ENCODE data around the gene TCFL5.

DNA sequence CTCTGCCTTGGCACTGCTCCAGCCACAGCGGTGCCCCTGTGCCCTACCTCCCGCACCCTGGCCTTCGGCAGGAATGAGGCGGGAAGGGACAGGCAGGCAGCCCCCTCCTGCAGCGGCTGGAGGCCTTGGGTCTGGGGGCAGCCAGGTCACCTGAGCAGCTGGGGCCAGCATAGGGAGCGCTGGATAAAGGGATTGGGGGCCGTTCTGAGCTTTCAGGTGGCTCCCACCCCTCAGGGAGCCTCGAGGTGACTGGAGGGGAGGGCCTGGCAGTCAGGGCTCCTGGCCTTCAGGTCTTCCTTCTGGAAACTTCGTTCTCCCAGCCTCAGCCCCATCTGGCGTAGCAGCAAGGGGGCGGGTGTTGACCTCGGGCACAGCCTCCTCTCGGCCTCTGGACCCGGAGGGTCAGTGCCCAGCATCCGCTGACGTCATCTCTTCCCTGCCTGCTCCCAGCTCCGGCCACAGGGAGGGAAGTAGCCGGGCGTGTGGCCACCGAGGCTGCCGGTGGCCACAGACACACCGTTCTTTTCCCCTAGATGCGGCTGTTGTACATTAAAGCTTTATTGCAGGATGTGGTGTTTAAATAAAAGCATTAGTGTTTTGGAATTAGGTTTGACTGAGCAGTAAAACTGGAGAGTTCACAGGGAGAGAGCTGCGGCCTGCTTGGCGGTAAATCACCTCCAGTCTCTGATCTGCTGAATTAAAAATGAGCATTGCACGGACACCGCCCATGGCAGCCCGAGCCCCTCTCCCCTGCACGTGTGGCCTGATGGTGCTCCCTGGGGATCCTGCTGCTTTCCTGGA is 80.0 kb upstream of the GATA5 start:
- PRO-cap, 3 experiments, result no peak in any of the 3 experiments

DNA sequence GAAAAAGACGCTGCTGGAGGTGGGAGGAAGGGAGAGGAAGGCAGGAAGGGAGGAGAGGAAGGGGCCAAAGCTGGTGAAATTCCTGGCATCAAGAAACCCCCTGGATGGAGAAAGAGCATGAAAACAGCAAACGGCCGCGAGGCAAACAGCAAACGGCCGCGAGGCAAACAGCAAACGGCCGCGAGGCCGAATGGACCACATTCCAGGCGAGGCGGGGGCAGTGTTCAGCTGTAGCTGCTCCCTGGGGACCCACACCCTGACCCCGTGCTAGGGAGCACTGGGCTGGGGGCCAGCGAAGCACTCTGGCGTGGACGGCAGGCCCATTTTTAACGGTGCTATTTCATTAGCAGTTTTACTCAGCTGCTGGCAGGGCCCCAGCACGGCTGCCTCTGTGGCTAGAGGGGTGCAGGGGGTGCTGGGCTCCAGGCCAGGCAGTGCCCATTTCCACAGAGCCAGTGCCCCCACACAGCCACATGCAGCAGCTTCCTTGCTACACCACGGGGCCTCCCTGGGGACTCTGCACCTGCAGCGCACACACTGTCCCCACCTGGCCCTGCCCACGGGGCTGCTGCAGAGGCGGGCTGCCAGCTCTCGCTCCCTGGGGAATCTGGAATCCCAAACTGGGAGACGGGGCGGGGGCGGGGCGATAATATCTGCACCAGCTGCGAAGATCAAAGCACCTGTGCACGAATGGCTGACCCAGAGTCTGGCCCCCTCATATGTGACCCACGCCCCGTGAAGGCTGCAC is 35.7 kb upstream of the SLCO4A1 start:
- PRO-cap, 3 experiments, result peak in 1 of 3 experiments; most common plus-strand start position 200 of the sequence (in 1)

DNA sequence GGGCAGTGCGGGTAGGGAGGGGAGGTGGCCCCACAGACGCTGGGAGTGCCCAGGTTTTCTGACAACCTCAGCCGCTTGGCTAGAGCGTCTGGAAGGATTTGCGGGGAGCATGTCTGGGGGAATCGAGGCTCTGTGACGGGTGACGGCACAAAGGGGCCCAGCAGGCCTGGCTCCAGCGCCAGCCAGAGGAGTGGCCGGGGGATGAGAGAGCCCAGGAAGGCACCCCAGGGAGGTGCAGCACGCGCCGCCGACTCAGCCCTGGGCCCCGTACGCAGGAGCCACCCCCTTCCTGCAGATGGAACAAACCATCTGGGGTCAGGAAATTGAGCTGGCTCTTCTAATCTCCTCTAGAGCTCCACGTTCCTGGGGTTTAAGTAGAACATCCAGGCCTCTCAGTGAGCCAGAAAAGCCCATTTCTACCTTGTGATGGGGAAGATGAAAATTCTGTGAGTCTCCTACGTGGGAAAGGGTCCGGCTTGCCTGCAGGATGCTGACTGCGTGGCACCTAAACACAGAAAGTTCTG is 5.8 kb upstream of the SLCO4A1 start:
- PRO-cap, 3 experiments, result no peak in any of the 3 experiments

- PRO-cap, 3 experiments, result no peak in any of the 3 experiments
Measured at GRCh38 chr20:62655587-62656483, 13.5 kb downstream of the SLCO4A1 start.

DNA sequence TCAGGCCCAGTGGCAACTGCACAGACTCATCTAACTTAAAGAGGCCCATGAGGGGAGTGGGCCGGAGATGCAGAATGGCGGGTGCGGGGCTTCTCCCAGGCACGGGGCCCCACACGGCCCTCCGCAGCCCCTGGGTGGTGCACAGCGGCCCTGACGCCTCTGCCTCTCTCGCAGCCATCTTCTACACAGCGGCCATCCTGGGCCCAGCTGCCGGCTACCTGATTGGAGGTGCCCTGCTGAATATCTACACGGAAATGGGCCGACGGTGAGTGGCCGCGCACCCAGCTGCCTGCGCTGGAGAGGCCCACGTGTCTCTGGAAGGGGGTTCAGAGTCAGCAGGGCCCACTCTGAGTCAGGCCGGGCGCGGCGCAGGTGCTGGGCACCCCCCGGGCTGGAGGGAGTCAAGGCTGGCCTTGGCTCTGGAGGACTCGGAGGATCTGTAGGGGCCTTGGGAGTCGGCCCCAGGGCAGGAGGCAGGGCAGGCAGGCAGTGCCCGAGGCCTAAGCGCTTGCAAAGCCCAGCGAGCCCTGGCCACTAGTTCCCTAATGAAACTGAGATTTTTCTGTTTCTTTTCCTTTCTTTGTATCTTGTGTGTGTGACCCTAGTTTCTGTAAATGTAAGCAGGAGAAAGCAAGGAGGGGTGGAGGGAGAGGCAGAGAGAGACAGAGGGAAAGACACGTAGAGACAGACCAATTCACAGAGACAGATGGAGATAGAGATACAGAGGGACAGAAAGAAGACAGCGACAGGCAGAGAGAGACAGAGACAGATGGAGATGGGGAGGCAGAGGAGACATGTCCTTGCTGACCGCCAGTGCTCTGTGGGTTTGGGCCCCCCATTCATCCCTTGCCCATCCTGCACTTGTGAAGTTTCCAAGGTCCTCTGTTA is 16.4 kb downstream of the SLCO4A1 start:
- PRO-cap, 3 experiments, result no peak in any of the 3 experiments

GRCh38 chr20:62662154-62662931 is 20.0 kb downstream of the SLCO4A1 start:
- PRO-cap, 3 experiments, result no peak in any of the 3 experiments

- PRO-cap, 3 experiments, result no peak in any of the 3 experiments
Measured at GRCh38 chr20:62704196-62705015, 4.2 kb upstream of the NTSR1 start.

GRCh38 chr20:62772976-62773595 is 23.2 kb upstream of the MRGBP start:
- PRO-cap, 3 experiments, result no peak in any of the 3 experiments

- PRO-cap, 3 experiments, result no peak in any of the 3 experiments
Measured at GRCh38 chr20:62816540-62816891, 334 bp upstream of the COL9A3 start.

GRCh38 chr20:62818922-62819784 is 2.3 kb downstream of the COL9A3 start:
- PRO-cap, 3 experiments, result no peak in any of the 3 experiments

- PRO-cap, 3 experiments, result no peak in any of the 3 experiments
Measured at GRCh38 chr20:62823548-62824198, 6.8 kb downstream of the COL9A3 start.

DNA sequence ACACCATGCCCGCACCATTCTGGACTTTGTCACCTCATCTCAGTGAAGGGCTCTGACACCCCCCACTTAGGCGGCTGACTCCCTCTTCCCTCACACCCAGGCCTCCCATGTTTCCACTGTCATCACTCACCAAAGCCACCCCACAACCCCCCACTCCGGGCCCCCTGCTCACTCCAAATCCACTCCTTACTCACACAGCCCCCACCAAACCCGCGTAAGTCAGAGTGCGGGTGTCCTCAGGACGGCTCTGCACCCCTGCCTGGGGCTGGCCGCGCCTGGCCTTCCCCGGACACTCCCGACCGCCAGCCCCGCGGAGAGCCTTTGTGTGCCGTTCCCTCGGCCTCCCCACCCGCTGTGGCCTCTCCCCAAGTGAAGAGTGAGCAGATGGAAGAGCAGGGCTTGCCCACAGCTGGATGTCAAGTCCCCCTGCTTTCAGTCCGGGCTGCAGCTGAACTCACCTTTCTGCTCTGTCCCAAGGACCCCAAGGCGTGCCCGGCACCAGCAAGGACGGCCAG is 21.5 kb downstream of the TCFL5 start:
- PRO-cap, 3 experiments, result peak in 1 of 3 experiments; most common minus-strand start position 295 of the sequence (in 1)

DNA sequence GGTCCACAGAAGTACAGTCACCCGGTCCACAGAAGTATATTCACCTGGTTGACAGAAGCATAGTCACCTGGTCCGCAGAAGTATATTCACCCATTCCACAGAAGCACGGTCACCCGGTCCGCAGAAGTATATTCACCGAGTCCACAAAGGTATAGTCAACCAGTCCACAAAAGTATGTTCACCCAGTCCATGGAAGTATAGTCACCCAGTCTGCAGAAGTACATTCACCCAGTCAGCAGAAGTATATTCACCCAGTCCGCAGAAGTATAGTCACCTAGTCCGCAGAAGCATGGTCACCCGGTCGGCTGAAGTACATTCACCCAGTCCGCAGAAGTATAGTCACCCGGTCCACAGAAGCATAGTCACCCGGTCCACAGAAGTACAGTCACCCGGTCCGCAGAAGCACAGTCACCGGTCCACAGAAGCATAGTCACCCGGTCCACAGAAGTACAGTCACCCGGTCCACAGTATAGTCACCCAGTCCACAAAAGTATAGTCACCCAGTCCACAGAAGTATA is 8.9 kb downstream of the TCFL5 start:
- PRO-cap, 3 experiments, result no peak in any of the 3 experiments

DNA sequence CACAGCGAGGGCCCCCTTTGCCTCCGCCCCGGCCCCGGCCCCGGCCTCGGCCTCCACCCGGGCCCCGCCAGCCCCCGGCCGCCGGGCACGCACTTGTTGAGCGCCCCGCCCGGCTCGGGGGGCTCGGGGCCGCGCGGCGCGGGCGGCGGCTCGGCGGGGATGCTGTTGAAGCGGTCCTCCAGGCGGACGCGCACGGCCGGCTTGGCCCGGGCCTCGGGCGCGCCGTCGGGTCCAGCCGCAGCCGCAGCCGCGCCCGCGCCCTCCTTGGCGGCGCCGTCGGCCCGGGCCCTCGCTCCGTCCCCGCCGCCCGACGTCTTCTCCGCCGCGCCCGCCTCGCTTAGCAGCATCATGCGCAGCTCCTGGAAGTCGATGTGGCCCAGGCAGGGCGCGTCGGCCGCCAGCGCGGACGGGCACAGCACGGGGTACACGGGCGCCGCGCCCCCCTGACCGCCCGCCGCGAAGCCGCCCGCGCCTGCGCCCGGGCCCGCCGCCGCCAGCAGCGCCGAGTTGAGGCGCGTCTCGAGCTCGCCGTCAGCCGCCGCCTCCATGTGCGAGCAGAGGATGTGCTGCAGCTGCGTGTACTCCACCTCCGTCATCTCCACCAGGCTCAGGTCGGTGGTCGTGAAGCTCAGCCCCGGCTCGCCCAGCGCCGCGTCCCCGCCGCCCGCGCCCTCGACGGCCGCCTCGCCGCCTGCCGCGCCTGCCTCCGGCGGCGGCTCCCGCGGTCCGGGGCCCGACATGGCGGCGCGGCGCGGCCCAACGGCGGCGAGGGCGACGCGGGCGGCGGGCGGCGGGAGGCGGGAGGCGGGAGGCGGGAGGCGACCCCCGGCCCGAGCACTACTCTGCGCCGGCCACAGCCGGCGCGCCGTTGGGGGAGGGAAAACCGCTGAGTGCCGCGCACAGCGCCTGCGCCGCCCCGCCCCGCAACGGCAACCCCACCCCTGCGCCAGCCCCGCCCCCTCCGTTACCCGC is at the start of gene TCFL5:
Gene TCFL5 (minus strand): TSS at position 892 of the 972 bp plus-strand sequence.
- PRO-cap, 3 experiments, result peak in 3 of 3 experiments; most common minus-strand start position 892 of the sequence (in 3)

- PRO-cap, 3 experiments, result peak in 2 of 3 experiments; most common plus-strand start chr20:62875803 (in 2); most common minus-strand start chr20:62875668 (in 2)
Measured at GRCh38 chr20:62875404-62876027, 13.9 kb upstream of the TCFL5 start.

DNA sequence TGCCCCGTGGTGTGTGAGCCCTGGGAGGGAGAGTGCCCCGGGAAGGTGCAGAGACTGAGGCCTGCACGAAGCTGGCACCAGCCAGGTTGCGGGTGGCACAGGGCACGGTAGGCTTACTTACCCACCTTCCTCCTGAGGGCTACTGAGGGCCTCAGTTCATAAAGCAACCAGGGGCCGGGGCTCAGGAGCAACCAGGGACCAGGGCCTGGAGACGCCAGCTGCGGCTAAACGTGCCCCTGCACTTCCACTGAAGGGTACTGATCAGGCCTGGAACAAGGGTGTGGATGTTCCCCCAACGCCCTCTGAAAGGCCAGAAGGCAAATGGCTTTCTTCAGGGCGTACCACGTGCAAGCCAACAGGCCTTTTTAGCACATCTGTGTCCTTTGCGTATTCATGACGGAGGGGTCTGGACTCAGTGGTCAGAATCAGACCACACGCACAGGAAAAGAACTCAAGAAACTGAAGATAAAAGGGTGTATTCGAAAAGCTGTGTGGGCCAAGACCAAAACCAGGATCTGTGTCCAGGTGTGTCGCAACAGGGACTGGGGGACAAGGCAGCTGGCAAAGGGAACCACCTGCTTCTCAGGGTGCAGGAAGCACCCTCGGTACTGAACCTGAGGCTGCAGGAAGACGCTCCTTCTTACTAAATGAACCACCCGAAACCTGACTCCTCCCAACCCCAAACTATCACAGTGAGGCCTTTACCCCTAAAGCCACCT is 24.5 kb upstream of the TCFL5 start:
- PRO-cap, 3 experiments, result no peak in any of the 3 experiments

- PRO-cap, 3 experiments, result no peak in any of the 3 experiments
Measured at GRCh38 chr20:62894866-62895290, 31.4 kb downstream of the DIDO1 start.

- PRO-cap, 3 experiments, result no peak in any of the 3 experiments
Measured at GRCh38 chr20:62895707-62896865, 30.2 kb downstream of the DIDO1 start.

DNA sequence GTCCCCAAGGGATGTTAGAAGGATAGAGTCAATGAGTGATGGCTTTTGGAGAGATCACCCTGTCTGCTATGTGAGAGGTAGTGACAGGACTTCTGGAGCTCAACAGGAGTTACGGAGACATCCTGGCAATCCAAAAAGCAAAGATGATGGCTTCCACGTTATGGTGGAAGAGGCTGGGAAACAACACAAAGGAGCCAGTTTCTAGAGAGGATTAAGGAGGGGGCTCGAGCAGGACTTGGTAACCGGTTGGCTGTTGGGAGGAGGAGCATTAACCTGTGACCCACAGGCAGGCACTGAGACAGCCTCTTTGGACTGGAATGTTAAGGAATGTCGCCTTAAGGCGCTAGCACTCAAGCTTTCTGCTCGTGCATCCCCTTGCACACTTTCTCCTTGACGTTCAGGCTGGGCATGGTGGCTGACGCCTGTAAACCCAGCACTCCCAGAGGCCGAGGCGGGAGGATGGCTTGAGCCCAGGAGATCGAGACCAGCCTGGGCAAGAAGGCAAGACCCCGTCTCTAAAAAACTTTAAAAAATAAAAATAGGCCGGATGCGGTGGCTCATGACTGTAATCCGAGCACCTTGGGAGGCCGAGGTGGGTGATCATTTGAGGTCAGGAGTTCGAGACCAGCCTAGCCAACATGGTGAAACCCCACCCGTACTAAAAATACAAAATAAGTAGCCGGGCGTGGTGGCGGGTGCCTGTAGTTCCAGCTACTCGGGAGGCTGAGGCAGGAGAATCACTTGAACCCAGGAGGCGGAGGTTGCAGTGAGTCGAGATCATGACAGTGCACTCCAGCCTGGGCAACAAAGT is 2.0 kb upstream of the GID8 start:
- PRO-cap, 3 experiments, result no peak in any of the 3 experiments

DNA sequence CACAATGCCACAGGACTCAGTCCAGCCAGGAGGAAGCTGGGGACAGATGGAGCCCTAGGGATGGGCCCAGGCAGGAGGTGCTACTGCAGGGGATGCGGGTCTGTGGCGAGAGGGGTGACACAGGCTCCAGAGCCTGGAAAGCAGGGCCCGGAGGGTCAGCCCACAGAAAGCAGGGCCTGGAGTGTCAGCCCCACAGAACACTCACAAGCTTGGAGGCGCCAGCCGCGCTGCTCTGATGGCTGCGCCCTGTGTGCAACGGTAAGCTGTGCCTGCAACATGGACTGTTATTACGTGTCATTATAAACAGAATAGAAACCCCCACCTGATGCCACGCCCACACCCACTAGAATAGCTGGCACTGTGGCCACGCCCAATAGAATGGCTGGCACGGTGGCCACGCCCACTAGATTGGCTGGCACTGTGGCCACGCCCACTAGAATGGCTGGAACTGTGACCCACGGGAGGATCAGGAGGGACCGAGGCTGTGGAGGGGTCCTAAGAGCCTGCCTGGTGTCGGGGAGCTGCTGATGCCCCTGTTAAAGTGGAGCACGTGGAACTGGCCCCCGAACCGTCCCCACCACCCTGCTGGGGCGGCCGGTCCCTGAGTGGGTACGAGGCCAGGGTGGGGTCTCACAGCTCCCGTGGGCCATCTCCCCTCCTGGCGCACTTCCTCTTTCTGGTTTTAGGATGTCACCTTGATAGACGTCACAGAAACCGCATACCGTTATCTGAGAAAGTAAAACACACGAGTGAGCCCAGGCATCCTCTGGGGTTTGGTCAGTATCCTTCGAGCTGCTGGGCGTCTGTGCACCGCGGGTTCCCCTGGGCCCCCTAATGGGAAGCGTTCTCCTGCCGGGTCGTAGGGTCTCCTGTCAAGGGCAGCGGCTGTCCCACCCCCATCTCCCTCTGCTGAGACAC is 25.2 kb downstream of the SLC17A9 start:
- PRO-cap, 3 experiments, result no peak in any of the 3 experiments